UCH-1 (cell line): ENCODE data around the gene CHMP2B.

- RRBS: no CpG with 5 or more reads among the region's 7 CpGs
Measured at GRCh38 chr3:72722717-72723419, 125.4 kb downstream of the SHQ1 start.

DNA sequence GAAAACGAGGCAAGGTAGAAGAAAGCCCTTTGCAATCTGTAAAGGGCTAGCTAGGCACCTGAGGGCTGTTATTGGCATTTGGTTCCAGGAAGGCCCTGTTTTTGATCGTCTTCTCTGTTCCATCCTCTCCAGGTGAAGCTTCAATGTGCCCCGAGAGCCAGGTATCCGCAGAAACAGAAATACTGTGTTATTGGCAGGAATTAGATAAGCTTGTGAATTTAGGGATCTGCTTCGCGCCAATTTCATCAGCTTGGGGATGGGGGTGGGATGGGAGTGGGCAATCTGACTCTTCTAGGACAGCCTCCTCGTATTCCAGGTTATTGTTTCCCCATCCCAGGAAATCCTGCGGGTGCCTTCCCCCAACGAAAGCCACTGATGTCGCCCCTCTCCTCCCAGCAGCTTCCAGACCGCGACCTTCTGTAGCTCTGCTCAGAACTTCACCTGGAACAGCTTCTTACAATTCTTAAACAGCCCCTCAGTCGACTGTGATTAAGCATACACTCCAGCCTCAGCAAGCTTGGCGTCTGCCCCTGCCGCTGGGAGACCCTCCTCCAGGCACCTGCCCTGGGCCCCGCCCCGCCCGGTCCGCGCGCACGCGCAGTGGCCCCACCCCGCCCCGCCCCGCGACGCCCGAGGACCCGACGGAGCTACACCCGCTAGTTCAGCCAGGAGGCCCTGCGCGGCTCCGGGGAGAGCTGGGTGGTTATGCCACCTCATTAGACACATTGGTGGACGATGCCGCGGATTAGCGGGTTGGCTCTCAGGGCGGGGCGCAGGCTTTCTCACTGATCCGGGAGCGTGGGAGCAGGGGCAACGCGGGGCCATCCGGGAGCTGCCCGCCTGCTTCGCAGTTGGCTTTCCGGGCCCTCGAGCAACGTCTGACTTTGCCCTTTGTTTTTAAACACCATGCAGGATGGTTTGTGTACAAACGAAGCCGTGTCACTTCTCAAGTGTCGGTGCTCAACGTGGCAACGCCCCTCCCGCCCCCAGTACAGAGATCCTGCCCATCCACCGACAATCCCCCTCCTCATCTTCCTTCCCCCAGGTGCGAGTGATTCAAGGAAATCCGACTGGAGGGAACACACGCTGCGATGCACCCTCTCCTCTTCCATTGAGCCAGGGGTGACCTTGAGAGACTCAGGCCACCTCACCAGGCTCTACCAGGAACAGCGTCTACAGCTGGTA, 109.6 kb downstream of the SHQ1 start:
- RRBS: 16% methylated on average over 7 of the region's 63 CpGs

DNA sequence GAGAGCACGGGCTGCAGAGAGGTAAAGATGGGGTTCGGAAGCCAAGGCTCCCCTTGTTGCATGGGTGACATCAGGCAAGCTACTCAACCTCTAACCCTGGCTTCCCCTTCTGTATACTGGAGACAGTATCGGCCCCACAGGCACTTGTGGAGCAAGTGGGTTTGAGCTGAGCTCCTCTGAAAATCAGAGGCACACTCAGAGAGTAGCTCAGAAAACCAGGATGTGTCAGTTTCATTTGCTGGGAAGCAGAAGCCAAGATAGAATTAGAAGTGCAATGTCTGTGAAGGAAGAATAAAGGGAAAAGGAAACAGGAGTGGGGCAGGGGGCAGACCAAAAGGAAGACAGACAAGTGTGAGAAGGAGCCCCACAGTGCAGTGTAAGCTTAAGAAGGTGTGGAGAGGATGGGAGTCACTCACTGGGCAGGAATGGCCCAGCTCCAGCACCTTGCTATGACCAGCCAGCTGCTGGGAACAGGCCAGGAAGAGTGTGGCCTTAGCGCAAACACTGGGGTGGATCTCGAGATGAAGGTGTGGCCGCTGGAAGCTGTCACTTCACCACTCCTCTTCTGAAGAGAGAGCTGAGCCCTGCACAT, 108.7 kb downstream of the SHQ1 start:
- RRBS: no CpG with 5 or more reads among the region's 6 CpGs

DNA sequence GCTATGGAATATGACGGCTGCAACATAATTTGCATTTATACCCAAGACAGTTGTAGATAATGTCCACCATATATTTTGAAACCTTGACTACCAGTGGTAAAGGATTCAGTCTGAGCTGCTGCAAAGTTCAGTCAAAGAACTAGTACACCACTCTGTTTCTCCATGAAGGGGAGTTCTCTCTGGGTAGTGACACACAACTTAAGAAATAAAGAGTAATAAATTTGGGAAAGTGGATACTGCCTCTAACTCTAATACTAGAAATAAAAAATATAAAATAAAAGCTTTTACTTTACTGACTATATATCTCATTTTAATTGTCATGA, 94.5 kb downstream of the SHQ1 start:
- RRBS: no CpG with 5 or more reads among the region's 1 CpG

- RRBS: no CpG with 5 or more reads among the region's 8 CpGs
Measured at GRCh38 chr3:72957189-72957791, 39.3 kb upstream of the PPP4R2 start.

DNA sequence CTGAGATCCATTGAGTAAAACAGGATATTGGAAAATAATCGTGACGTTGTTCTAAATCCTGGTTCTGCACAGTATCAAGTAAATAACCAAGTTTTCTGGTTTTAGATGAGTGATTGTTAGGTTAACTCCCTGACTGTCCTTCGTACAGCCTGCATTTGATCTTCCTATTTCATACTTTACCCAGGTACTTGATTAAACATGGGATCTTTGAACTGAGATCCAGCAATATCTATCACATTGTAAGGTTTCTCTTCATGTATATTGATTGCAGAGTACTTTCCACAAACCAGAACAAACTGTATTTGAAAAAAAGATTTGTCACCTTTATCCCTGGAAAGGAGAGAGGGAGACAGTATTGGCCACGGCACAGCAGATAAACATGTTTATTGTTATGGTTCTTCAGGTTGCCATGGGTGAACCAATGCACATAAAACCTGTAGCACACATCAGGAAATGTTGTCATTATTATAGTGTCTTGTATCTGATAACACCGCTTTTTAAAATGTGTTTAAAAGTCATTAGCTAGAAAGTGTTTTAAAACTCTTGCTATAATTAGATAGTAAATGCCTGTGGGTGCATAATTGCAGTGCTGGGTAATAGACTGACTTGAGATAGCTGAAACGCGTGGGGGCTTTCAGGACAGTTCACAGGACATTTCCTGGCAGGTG, 36.0 kb upstream of the PPP4R2 start:
- RRBS: no CpG with 5 or more reads among the region's 7 CpGs

DNA sequence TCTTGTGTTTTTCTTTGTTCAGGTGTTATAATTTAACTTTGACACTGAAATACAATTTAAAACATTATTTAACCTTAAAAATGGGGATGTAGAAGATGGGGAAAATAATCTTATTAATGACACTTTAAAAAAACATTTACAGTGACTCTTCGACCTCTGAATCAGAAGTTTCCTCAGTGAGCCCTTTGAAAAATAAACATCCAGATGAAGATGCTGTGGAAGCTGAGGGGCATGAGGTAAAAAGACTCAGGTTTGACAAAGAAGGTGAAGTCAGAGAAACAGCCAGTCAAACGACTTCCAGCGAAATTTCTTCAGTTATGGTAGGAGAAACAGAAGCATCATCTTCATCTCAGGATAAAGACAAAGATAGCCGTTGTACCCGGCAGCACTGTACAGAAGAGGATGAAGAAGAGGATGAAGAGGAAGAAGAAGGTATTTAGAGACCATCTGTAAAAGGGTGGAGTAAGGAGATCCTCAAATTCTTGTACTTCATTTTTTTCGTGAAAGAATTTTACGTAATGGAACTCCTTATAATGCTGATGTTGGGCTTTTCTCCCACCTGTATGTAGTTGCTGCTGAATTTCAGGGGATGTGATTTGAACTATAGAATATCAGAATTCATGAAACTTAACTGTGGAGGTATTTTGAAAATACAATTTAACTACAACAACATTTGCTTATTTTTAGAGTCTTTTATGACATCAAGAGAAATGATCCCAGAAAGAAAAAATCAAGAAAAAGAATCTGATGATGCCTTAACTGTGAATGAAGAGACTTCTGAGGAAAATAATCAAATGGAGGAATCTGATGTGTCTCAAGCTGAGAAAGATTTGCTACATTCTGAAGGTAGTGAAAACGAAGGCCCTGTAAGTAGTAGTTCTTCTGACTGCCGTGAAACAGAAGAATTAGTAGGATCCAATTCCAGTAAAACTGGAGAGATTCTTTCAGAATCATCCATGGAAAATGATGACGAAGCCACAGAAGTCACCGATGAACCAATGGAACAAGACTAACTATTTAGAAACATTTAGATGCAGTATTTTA, 3.6 kb downstream of the EBLN2 start:
- RRBS: no CpG with 5 or more reads among the region's 11 CpGs

DNA sequence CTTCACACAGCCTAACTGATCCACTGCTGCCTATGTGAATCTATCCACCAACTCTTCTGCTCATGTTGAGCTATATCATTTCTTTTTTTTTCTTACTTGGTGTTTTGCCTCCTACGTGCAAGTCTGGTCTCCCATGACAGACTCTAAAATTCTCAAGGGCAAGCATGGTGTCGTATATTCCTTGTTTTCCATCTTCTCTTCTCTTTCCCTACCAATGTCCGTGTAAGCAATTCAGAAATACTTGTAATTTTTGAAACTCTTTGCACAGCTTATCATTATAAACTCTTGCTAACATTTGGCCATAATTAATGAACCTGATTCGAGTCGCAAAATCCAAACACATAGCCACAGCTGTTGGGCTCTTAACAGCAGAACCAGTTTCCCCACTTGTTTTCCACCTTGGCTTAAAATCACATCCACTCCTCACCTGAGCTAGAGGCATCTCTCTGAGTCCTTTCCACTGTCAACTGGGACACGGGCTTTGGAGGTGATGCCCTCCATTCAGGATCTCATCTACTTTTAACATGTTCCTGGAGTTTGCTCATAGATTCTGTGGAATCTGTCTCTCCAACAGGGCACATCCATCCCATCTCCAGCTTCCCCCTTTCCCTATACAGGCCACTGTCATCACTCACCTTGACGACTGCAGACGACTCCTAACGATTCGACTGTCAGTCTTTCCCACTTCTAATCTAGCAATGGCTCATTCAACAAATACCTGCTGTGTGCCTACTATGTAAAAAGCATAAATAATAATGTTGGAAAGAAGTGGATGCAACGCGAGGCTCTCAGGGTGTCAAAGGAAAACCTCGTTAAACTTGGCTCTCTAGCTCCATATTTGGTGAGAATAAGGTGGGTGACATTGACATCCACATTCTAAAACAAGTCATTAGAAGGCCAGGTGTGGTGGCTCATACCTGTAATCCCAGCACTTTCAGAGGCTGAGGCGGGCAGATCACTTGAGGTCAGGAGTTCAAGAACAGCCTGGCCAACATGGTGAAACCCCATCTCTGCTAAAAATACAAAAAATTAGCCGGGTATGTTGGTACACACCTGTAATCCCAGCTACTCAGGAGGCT, 123.6 kb downstream of the PDZRN3 start:
- RRBS: no CpG with 5 or more reads among the region's 15 CpGs

GRCh38 chr3:73569385-73570017, 55.2 kb downstream of the PDZRN3 start:
- RRBS: no CpG with 5 or more reads among the region's 7 CpGs

- RRBS: no CpG with 5 or more reads among the region's 4 CpGs
Measured at GRCh38 chr3:73718136-73718823, 93.5 kb upstream of the PDZRN3 start.

GRCh38 chr3:74613521-74614212, 792 bp downstream of the CNTN3 start:
- RRBS: no CpG with 5 or more reads among the region's 21 CpGs

DNA sequence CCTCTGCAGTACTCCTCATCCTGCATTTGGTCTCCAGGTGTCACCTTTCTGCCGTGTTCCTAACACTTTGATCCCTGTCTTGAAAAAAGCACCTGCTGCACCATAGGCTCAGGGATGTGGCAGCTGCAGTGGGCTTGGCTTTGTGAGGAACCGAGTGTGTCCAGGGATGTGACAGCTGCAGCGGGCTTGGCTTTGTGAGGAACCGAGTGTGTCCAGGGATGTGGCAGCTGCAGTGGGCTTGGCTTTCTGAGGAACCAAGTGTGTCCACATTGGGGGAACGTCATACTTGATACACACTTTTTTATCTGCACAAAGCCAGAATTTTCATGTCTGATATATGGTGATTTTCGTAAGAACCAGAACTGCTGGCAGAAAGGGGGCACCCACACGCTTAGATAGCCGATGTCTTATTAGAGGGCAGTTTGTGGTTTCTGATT, 241.7 kb upstream of the FRG2C start:
- RRBS: no CpG with 5 or more reads among the region's 8 CpGs

DNA sequence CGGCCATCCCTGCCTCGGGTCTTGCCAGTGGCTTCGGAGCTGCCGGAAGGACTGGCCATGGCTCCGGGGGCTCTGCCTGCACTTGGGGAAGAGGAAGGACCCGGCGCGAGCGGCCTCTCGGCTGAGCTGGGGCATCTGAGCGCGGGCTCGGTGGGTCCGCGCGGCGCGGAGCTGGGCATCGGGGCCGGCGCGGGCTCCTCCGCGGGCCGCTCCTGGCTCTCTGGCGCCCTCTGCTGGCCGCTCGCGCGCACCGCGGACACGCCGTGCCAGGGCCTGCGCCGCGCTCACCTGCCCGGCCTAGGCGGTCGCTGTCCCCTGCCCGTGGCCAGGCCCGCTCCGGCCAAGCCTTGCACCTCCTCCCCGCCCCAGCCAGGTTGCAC, 84.0 kb upstream of the FRG2C start:
- RRBS: no CpG with 5 or more reads among the region's 44 CpGs

GRCh38 chr3:76597863-76598456, 441.9 kb upstream of the ROBO2 start:
- RRBS: no CpG with 5 or more reads among the region's 2 CpGs

- RRBS: no CpG with 5 or more reads among the region's 5 CpGs
Measured at GRCh38 chr3:80733442-80734239, 965.8 kb upstream of the ROBO1 start.

DNA sequence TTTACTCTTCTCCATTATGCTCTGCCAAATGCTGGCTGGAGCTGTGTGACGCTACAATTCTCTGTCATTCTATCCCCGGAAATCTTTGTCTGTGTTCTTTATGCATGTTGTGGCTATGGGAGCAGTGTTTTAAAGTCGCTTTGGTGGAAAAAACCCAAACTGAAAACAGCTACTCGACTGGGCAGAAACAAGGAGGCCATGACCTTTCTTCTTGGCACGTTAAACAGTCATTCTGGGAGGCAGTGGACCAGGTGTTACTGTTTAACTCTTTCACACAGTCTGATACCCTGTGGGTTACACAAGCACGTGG, 55.4 kb upstream of the GBE1 start:
- RRBS: no CpG with 5 or more reads among the region's 6 CpGs

DNA sequence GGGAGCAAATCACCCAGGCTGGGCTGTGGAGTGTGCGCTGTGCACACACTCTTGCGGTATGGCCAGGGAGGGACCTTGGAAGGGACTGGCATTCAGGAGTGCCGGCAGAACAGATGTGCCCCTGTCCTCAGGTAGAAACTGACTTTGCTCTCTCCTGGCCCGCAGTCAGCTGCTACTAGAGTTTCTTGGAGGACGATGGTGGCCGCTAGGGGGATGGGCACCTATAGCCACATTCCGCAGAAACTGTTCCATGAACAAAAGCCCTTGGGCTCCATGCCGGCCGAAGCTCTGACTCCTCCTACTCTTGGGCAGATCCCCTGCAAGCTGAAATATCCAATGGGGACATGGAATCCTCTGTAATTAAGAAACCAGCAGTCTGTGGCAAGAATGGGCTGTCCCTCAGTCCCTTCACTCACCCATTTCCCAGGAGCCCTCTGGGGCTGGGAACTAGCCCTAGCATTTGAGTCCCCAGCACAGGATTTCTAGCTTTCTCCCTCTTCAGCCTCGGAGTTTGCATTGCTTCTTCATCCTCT, 410.2 kb upstream of the CADM2 start:
- RRBS: no CpG with 5 or more reads among the region's 10 CpGs

- RRBS: no CpG with 5 or more reads among the region's 2 CpGs
Measured at GRCh38 chr3:87206288-87206679, 20.8 kb upstream of the CHMP2B start.

- RRBS: 12% methylated on average over 5 of the region's 69 CpGs
Measured at GRCh38 chr3:87226963-87228113, at the start of gene CHMP2B. Gene CHMP2B, plus strand, starts transcription at chr3:87227309.